Spinal cord (tissue), 3 donors: ENCODE measurements around a stretch of chr22.

GRCh38 chr22:30305477-30305910, 16.2 kb upstream of the CASTOR1 start:
- PRO-cap: no peak
- RAMPAGE, long total RNA: no peak

DNA sequence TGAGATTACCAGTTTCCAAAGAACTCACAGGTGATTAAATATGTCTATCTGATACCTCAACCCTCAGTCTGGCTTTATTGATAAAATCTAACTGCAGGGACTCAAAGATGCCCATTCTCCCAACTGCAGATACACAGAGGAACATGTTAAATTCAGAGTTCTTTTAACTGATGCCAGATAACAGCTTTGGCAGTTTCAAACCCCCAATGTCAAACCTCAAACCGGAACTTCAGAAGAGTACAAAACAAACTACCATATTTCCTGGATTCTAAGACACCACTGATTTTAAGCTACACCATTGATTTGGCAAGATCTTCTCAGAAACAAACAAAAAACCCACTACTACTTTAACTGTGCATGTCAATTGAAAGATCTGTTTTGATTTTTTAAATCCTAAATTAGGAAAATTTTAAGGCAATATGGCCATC, 17.0 kb upstream of the CASTOR1 start:
- PRO-cap: no peak
- RAMPAGE, long total RNA: no peak

DNA sequence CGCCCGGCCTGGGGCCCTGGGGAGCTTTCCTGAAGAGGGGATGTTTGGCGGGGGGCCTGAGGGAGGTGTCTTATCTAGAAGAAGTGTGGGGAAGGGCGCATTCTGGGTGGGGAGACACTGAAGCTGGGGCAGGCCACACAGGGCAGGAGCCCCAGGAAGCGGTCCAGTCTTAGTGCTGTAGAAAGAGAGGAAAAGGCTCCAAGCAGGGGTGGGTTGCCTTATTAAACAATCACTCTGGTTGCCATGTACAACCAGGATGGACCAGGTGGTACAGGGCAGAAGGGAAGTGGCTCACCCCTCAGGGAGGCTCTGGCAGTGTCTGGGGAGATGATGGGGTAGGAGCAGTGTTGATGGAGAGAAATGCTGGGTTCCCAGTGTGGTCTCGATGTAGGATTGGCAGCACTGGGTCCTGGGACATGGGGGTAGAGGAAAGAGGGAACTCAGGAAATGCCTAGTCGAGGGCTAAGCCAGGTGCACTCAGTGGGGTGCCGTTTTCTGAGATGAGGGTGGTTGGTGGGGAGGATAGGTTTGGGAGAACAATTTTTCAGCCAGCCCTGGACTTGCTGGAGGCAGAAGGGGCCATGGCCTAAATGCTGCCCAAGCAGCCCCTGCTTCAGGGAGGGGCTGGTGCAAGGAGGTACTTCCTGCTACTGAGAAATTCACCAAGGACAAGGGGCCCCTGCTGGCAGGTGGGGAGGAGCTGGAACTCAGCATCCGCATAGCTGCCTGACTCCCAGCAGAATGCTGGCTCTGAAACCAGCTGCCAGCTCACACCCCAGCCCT, 5.8 kb downstream of the CCDC157 start:
- PRO-cap: no peak
- RAMPAGE, long total RNA: no peak

DNA sequence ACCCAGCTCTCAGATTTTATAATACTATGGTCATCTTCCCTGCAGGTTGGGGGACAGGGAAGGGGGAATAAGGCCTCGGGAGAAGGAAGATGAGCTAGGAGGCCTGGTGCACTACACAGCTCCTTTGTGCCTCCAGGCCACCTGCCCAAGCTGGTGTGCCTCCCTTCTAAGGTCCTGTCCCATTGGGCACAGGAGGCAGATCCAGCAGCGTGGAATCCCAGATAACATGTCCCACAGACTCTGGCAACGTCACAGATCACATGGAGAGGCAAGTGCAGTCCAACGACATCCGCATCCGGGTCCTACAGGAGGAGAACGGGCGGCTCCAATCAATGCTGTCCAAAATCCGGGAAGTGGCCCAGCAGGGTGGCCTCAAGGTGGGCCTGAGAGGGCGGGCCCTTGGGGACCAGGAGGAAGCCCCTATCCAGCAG, 11.9 kb downstream of the RNF215 start:
- PRO-cap: no peak
- RAMPAGE, long total RNA: no peak

DNA sequence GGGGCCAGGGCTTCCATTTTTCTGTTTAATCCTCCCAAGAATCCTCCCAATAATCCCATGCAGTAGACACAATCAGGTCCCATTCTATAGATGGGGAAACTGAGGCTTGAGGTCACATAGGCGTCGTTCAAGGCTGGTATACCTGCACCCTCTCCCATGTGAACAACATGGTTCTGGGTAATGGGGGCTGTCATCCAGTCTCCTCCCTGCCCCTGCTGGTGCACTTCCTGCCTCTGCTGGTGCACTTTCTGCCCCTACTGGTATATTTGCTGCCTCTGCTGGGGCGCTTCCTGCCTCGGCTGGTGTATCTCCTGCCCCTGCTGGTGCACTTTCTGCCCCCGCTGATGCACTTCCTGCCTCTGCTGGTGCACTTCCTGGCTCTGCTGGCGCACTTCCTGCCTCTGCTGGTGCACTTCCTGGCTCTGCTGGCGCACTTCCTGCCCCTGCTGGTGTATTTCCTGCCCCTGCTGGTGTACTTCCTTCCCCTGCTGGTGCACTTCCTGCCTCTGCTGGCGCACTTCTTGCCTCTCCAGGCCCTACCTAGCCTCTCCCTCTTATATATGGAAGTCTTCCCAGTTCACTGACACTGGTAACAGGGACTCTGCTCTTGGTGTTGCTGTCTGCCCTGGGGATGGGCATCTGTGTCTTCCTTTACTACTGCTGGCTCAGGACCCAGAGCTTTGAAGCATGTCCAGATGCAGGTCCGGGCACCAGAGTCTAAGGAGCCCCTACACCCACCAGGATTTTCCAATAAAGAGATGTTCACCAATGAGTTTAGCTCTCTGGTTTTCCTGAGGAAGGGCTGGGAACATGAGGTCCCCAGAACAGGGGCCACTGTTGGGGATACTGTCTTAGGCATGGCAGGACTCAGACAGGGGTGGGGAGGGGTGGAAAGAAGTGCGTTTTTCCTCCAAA, 10.2 kb downstream of the MTFP1 start:
- PRO-cap: no peak
- RAMPAGE, long total RNA: no peak

DNA sequence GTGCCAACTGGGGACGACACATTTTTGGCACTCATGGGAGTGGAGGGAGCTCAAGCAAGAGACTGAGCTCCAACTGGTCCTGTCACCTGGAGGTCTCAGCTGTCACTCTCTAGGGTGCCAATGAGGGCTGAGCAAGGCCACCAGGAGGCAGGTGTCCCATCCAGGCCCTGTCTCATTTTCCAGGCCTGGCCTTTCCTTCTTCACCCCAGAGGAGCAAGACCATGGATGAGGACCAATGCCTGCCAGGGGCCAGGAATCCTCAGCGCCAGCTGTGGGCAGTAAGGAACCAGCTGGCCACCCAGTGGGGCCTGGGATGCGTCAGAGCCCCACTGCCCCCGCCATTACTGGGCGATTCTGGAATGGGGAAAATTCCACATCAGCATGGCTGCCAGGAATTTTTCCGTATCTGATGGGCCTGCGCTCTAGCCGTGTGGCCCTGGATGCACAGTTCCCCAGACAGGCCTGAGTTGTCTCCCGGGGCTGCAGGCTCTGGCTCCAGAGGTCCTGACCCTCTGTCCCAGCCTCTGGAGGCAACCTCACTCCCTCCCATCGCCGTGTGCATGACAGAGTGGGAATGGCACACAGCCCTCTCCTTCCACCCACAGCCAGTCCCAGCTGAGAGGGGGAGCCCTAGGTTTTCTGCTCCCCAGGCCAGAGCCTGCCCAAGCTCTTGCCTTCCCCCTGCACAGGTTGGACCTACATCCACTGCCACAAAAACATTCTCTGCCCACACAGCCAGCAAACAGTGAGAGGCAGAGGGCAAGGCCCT, 784 bp upstream of the GAL3ST1 start:
- PRO-cap: no peak
- RAMPAGE, long total RNA: no peak

DNA sequence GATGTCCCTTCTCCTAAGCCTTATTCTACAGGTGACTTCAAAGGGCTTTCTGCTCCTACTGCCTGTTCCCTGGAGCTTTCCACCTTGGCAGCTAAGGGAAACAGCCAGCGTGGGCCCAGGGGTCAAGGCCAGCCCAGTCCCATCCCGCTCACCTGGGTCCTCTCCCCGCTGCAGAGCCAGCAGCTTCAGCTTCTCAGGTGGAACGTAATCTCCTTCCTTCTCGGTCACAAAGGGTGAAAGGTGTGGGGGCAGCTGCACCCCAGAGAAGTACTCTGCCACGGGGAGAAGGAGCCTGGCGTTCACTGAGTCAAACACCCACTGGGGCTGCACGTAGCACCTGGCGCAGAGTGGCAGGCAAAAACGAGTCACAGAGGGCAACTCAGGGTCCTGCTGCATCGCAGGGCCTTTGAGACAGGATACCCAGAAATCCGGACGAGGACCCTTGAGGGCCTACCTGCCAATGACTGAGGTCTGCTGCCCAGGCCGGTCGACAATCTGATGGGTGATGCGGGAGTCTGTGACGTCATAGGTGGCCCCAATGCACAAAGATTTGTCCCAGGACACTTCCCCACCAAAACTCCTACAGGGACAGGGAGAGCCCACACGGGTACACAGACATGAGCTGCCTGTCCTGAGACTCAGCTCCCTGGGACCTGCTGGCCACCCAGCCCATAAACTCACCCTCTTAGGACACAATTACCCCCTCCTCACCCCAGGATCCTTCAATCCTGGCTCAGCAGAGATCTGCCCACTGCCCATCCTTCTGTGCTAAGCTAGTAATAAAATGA, 5.3 kb upstream of the GAL3ST1 start:
- PRO-cap: no peak
- RAMPAGE, long total RNA: no peak

DNA sequence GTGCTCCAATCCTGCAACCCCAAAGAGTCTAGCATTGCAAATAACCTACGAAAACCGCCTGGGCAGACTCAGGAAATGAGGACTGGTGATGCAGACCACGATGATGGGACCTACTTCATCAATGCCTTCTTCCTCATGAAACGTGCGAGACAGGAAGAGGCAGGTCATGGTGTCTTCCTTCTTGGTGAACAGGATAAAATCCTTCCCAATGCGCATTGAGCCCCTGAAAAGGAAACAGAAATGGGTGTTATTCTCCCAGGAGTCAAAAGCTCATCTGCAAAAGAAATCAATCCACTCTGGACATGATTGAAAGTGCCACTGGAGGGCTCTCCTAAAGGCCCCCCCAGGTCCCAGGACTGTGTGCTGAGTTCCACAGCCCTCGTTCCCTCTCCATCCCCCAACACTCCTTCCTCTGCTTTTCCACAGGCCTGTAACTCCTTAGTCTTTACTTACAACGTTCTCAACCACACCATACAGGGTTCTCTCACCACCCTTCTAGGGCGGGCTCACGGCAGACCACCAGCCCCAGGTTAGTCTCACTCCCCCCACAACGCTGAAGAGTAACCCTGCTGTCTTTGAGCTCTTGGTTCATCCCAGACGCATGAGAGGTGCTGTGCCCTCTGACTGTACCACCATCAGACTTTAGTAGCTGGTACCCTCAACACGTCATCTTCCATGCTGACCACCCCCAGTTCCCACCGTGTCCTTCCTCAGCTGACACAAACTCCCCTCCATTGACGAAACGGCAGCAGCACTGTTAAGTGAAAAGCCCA, 22.2 kb downstream of the MORC2 start:
- PRO-cap: no peak
- RAMPAGE, long total RNA: no peak

- PRO-cap: no peak
- RAMPAGE, long total RNA: no peak
Measured at GRCh38 chr22:30971014-30971783, 2.6 kb upstream of the MORC2 start.

GRCh38 chr22:31099980-31100762, 7.2 kb downstream of the SELENOM start:
- PRO-cap: no peak
- RAMPAGE, long total RNA: no peak

DNA sequence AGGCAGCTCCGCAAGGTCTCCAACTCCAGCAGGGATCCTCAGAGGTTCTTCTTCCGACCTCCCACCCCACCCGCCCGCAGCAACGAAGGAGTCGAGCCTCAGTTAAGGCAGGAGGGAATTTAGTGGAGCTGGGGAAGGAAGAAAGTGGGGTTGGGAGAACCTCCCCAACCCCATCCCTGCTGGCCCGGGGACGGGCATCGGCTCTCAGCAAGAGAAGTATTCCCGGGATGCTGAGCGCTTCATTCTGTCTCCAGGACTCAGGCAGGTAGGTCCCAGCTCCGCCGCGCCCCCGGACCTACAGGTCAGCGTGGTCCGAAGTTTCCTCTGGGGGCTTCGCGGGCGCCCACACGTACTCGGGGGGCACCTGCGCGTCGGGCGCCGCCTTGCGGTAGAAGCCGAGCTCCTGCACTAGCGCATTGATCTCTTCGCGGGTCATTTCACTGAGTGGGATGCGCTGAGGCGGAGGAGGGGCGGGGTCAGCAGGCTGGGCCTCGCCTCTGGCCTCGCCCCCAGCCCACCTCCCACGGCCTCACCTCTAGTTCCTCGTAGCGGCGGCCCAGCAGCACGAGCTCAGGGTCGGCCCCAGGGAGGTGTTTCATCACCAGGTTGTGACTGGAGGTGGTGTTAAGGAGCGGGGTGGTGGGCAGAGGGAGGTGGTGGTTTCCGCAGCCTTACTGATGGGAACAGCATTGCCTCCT, 2.5 kb downstream of the SELENOM start:
- PRO-cap: no peak
- RAMPAGE, long total RNA: no peak

GRCh38 chr22:31106659-31106855, 811 bp downstream of the SELENOM start:
- PRO-cap: no peak
- RAMPAGE, long total RNA: no peak

DNA sequence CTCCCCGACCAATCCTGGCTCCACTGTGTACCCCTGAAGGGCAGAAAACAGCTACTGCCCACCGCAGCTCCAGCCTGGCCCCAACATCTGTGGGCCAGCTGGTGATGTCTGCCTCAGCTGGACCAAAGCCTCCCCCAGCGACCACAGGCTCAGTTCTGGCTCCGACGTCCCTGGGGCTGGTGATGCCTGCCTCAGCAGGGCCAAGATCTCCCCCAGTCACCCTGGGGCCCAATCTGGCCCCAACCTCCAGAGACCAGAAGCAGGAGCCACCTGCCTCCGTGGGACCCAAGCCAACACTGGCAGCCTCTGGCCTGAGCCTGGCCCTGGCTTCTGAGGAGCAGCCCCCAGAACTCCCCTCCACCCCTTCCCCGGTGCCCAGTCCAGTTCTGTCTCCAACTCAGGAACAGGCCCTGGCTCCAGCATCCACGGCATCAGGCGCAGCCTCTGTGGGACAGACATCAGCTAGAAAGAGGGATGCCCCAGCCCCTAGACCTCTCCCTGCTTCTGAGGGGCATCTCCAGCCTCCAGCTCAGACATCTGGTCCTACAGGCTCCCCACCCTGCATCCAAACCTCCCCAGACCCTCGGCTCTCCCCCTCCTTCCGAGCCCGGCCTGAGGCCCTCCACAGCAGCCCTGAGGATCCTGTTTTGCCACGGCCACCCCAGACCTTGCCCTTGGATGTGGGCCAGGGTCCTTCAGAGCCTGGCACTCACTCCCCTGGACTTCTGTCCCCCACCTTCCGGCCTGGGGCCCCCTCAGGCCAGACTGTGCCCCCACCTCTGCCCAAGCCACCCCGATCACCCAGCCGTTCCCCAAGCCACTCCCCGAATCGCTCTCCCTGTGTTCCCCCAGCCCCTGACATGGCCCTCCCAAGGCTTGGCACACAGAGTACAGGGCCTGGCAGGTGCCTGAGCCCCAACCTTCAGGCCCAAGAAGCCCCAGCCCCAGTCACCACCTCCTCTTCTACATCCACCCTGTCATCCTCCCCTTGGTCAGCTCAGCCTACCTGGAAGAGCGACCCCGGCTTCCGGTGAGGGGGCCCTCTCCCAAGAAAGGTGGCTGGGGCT, 2.5 kb downstream of the INPP5J start:
- PRO-cap: no peak
- RAMPAGE, long total RNA: no peak

DNA sequence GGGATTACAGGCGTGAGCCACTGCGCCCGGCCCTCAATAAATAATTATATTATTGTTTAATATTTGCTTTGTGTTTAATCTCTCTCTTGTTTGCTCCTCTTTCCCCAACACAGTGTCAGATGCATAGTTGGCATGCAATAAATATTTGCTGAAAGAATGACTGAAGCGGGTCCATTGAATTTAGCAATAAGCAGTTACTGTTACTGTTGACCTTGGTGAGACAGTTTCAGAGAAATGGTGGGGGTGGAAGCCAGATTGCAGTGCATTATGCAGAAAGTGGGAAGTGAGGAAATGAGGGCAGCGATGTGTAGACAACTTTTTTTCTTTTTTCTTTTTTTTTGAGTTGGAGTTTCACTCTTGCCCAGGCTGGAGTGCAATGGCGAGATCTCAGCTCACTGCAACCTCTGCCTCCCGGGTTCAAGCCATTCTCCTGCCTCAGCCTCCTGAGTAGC, 9.7 kb downstream of the LIMK2 start:
- PRO-cap: no peak
- RAMPAGE, long total RNA: no peak

DNA sequence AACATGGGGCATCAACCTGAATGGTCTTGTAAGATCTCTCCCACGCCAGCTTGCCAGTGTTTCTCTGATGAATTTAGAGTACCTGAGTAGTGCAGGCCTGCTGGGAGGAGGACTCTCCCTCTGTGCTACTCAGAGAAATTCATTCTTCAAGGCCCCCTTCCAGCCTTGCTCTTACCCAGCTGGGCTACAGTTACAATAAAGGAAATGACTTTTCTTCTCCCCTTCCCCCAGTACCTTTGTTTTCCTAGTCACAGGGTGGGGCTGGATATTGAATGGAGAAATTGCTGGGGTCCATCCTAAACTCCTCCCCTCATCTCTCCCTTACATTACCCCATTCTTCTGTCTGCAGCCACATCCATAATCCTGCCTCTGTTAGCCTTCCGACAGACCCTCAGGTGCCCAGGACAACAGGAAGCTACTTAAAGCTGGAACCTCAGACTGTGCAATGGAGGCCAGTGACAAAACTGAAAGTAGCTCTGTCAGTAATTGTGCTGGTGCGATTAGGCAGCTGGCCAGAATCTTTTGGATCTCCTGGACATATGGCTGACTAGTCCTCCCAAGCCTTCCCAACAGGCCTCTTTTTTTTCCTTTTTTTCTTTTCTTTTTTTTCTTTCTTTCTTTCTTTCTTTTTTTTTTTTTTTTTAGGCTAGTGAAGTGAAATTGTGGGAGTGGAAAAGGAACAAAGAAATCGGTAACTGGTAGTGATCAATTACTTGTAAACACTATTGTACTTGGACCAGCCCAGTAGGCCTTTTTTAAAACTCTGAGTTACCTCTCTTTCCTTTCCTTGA, 17.5 kb downstream of the LIMK2 start:
- PRO-cap: no peak
- RAMPAGE, long total RNA: no peak

GRCh38 chr22:31258889-31259304, 33.4 kb downstream of the PIK3IP1 start:
- PRO-cap: no peak
- RAMPAGE, long total RNA: no peak

DNA sequence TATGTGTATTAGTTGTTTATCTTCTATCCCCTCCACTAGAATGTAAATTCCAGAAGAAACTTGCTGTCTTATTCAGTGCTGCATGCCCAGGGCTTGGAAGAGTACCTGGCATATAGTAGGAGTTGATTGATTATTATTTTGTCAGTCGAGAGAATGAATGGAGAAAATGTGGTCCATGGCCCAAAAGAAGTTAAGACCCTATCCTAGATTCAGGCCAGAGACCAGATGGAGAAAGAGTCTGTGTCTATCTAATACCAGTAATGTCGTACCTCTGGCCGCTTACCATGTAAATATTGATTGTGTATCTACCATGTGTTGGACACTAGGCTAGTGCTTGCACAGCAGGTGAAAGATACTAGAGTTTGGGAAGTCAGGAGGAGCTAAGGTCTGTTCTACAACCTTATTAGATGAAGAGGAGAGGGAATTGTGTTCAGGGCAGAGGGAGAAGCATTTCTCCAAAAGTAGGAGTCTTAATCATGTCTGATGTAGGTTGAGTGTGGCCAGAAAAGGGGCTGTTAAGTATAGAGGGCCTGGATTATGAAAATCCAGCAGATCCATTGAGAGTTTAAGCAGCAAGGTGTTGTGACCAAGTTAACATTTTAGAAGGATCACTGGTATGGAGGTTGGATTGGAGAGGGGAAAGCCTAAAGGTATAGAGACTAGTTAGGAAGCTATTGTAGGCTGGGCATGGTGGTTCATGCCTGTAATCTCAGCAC, 31.8 kb downstream of the PIK3IP1 start:
- PRO-cap: no peak
- RAMPAGE, long total RNA: no peak

DNA sequence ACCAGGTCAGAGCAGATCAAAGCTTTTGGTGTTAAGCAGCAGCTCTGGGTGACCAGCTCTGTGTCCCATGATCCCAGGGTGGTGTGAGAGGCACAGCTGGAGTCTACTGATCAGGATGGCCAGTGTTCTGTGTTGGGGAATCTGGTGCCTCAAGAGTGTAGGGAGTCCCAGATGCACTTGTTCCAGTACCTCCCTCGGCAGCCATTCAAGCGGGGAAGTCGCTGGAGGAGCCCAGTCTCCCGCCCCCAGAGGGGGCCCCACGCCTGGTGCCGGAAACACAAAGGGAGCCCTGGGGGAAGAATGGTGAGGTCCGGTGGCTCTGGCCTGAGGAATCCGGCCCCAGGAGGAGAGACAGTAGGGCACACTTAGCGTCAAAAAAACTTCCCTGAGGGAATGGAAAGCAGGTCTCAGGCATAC, 2.4 kb downstream of the PATZ1 start:
- PRO-cap: no peak
- RAMPAGE, long total RNA: no peak

DNA sequence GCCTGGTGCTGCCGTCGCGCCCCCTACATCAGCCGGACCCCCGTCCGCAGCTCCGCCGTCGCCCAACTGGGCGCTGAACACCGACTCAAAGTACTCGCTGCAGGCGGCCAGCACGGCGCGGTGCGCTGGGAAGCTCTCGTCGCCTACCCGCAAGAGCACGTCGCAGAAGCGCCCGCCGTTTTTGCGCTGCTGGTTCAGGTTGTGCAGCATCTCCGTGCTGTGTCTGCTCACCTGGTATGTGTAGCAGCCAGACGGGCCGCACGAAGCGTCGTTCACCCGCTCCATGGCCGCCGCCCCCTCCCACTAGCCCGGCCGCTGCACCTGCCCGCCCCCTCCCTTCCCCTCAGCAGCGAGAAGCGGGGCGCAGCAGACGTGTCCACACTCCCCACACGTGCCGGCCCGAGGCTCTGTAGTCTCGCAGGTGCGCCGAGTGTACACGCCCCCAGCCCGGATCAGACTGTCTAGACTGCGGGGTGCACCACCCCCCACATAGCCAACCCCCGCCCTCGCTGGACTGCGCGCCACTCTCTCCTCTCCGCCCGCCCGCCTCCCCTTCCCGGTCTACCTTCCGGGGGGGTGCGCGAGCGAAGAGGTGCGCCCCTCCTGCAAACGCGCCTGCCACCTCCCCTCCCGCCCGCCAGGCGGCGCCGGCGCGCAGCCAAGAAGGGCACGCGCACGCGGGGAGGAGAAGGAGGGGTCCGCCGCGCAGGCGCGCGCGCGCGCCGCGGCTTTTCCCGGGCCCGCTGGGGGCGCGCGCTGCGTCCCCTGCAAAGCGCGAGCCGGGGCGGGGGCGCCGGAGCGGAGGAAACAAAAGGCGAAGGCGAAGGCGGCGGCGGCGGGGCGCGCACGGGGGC, 601 bp downstream of the PATZ1 start:
- PRO-cap: no peak
- RAMPAGE, long total RNA: no peak

- PRO-cap: no peak
- RAMPAGE, long total RNA: no peak
Measured at GRCh38 chr22:31402917-31403320, 3.5 kb downstream of the DRG1 start.